Cardiac septum (tissue), 1 donor: ENCODE results near the genes GATB and RNF175.

- PRO-cap: bidirectional peak, plus-strand start at chr4:151761200, minus-strand start at chr4:151760999
Observed at GRCh38 chr4:151760879-151761630, at the start of gene GATB. GATB (minus strand) TSS chr4:151761007.

DNA sequence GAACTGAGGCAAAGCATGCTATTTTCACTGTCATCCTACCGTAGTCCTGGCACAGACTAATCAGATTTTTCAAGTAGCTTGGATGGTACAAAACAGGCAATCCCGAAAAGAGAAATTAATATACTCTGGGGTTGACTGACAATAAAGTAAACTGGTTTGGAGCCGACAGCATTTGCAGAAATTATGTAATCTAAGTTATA, 182.8 kb downstream of the FBXW7 start:
- PRO-cap: no peak

GRCh38 chr4:152850260-152850839, 70.6 kb downstream of the ARFIP1 start:
- PRO-cap: unidirectional peak, plus-strand start at chr4:152850648

- PRO-cap: no peak
Observed at GRCh38 chr4:153219803-153220431, 15.7 kb downstream of the TRIM2 start.

GRCh38 chr4:153222158-153222976, 18.1 kb downstream of the TRIM2 start:
- PRO-cap: bidirectional peak, plus-strand start at chr4:153222487, minus-strand start at chr4:153222321; unidirectional peak, plus-strand start at chr4:153222722

DNA sequence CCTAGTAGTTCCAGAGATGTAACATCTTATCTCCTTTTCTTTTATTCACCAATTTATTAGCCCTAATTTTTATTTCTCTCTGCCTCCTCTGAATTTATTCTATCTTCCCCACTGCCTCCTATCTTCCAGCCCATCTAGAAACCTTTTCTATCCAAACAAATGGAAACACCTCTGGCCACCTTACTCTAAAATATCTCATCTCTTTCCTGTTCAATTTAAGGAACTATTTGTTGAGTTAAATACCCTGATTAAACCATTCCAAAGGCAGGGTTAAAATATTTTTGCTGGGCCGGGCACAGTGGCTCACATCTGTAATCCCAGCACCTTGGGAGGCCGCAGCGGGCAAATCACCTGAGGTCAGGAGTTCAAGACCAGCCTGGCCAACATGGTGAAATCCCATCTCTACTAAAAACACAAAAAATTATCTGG, 25.3 kb upstream of the MND1 start:
- PRO-cap: no peak

- PRO-cap: no peak
Observed at GRCh38 chr4:153532504-153532981, 66.4 kb downstream of the TMEM131L start.

- PRO-cap: no peak
Observed at GRCh38 chr4:153539542-153540194, 73.5 kb downstream of the TMEM131L start.

DNA sequence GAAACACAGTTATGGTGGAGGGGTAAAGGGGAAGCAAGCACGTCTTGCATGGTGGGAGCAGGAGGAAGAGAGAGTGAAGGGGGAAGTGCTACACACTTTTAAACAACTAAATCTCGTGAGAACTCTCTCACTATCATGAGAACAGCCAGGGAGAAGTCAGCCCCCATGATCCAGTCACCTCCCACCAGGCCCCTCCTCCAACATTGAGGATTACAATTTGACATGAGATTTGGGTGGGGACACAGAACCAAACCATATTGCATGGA, 74.9 kb upstream of the TLR2 start:
- PRO-cap: no peak

GRCh38 chr4:153652415-153652835, 31.7 kb upstream of the TLR2 start:
- PRO-cap: no peak

GRCh38 chr4:153759077-153759804, 583 bp downstream of the RNF175 start:
- PRO-cap: no peak

DNA sequence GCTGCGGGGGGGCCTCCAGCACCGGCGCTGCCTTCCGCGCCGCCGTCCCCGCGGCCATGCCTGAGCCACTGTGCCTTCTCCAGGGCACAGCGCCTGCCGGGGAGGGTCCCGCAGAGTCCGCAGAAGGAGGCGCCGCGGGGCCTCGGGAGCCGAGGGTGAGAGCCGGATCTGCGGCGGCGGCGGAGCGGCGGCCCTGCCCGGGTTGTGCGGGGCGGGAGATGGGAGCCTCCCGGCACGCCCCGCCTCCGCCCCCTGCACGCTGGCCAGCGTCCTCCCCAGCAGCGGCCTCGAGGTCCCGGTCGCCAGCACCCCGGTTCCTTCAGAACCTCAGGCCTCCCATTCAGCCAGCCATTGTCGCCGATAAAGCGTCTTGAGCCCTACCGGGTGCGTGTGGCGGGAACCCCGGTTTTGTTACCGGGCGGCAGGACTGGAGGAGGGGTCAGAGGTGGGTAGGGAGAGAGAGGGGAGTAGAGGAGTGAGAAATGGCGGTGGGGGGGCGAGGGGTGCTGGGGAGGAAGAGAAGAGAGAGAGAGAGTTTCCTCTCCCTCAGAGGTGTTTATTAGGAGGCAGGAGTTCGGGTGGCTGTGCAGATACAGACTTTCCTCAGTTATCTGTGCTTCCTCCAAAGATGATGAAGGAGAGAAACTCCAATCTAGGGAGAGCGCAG, at the start of gene RNF175:
TSS of gene RNF175 (minus strand) at position 220 of the 667 bp plus-strand sequence.
- PRO-cap: no peak

GRCh38 chr4:154607807-154608906, 4.3 kb downstream of the FGG start:
- PRO-cap: no peak

DNA sequence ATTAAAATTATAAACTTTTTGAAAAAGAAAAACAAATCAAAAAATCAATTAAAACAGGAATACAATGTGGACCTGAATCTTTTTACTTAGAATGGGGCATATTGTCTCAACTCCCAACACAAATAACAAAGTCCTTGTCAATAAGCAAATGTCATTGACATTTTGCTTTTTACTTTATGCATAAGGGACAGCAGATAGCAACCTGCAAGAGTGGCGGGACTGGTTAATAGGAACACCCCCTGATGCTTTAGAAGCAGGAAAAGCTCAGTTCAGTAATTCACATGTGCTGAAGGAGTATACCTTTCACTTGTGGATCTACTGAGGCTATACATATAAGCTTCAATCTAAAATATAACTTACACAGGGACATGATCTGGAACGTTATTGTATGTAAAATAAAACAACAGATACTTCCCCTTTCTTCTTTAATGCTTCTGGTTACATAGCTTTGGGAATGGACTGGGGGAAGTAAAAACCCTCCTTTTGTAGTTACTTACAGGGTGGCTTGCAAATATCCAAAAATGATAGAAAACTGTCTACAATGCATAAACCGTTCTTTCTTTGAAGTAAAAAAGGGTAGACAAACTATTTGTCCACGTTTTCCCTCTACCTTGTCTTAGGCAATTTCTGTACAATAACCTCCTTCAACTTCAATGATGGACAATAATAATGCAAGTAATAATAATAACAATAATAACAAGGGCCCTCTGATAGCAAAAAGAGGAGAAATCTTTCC, 1.9 kb downstream of the FGG start:
- PRO-cap: no peak

- PRO-cap: no peak
Observed at GRCh38 chr4:155832673-155833057, 33.4 kb downstream of the ASIC5 start.

- PRO-cap: no peak
Observed at GRCh38 chr4:155935353-155935740, 18.3 kb downstream of the CTSO start.

- PRO-cap: no peak
Observed at GRCh38 chr4:155953006-155953417, 654 bp downstream of the CTSO start.

GRCh38 chr4:156890083-156890598, 81.5 kb downstream of the PDGFC start:
- PRO-cap: no peak

DNA sequence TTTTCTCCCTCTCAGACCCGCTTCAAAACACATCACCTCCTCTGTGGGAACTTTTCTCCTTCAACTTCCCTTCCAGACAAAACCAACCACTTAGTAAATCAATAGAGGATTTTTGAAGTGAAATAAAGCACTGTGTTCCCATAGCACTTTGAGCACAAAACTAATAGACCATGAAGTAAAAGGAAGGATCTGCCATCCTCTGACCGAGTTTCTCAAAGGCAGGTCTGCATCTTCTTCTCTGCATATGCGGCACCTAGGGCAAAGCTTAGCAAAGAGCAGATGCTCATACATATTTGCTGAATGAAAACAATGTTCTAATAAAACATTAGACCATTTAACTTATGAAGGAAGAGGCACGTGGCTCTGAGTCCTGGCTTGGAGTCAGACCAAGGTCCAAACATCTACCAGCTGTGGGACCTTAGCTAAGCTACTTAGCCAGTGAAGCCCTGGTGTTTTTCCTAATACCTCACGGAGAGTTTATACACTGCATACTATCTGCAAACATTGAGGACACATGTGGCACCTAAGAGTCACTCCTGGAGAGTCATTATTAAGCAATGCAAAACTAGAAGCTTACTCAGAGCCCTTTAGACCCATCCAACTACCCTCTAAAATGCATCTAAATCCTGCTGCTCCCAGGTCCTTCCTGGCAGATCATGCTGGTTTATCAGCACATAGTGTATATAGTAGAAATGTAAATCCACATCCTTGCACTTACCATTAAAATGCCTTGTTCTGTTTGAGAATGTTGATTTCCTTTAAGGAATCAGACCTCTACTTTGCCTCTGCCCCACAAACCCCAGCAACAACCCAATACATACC, 9.1 kb downstream of the PDGFC start:
- PRO-cap: no peak

DNA sequence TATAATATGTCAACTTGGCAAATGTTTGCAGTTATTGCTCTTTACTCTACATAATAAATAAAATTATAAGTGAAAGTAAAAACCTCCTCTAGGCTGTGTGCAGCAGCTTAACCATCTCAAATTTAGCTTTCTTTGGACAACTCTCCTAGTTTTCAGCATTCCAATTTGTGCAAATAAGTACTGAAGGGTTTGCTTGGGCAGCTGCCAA, 82.5 kb downstream of the GASK1B start:
- PRO-cap: no peak